Transverse colon (tissue), 4 donors: ENCODE results near the gene RBBP9.

- PRO-cap, result no peak
- RAMPAGE, long total RNA, 4 experiments, result start-site peak on the minus strand in 2 of 4 experiments, at chr20:17660373-17660492 at its widest, 837 to 849 reads per replicate
Measured at GRCh38 chr20:17659423-17660532, 22.3 kb downstream of the RRBP1 start.

- PRO-cap, result unidirectional peak, minus-strand start at chr20:17684120; unidirectional peak, minus-strand start at chr20:17684162; bidirectional peak, plus-strand start at chr20:17684294, minus-strand start at chr20:17684162; bidirectional peak, plus-strand start at chr20:17684530, minus-strand start at chr20:17684356
- RAMPAGE, long total RNA, 4 experiments, result no peak in any of the 4 experiments
Measured at GRCh38 chr20:17683981-17684664, 2.1 kb upstream of the RRBP1 start.

- PRO-cap, result no peak
- RAMPAGE, long total RNA, 4 experiments, result no peak in any of the 4 experiments
Measured at GRCh38 chr20:17882464-17882917, 86.1 kb downstream of the SNX5 start.

DNA sequence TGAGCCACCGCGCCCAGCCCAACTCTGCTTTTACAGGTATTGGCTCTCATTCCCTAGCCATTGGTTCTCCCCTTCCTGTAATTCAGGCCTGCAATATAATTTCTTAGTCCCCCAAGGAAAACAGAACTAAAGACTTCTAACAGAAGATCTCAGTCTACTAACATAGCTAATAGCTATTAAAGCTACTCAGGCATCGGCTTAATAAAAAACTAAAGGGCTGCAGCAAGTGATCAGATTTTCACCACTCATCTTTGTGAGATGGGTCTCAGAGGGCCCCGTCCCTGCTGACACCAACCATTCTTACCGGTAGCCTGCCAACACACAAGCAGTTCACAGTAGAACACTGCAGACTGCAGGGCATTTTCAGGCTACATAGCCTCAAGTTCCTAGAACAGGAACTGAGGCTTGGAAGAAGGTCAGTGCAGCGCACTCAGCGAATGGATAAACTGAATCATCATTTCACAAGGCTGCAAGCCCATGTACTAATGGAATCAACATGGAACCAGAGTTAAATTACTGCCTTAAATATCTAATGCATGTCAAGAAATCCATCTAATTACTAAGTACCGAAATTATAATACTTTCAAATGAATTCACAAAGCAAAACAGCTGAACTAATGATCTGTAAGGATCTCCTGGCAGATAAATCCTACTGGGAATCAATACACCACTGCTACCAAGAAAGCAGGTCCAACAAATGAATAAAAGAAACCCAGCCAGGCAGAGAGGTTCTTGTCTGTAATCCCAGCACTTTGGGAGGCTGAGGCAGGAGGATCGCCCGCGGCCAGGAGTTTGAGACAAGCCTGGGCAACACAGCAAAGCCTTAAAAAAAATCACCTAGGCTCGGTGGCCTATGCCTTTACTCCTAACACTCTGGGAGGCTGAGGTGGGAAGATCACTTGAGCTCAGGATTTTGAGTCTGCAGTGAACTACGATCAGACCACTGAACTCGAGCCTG is 5.8 kb downstream of the SNX5 start:
- PRO-cap, result bidirectional peak, plus-strand start at position 401 of the sequence, minus-strand start at position 345 of the sequence
- RAMPAGE, long total RNA, 4 experiments, result start-site peak on the minus strand in 4 of 4 experiments, centred at positions 426 to 427 of the sequence, 1,170 to 7,974 reads per replicate

DNA sequence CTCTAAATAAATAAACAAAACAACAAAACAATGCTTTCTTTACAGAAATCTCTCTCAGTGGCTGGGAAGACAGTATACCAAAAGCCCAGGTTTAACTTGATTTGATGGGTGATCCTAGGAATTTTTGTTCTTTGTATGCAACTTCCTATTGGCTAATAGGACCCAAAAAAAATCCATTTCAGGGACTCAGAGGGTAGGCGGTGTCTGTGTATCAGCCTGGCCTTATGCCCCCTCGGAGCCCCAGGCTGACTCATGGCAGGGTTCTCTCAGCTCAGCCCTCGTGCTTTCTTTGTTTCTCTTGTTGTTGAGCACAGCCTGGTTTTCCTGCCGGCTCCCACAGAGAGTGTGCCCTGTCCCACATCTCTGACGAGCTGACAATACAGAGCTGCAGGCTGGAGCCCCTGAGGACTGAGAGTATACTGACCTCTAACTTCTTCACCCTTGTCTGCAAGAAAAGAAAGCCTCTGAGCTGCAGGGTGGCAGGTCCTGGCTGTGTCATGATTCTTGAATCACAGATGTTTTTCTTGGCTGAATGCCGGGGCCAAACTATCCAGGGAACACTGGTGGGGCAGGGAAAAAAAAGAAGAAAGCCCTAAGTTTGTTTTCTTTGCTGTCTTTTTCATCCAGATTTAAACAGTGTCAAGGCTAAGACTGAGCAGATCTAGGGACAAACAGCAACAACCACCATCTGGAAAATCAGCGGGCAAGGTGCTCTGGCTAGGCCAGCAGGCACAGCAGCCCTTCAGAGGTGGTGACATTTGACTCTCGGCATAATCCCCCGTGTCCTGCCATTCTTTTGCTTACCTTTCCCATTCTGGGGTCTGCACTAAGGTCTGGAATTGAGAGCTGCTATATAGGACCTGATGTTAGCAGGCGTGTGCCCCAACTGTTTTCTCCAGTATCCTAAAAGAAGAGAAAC is 63.3 kb upstream of the ZNF133 start:
- PRO-cap, result no peak
- RAMPAGE, long total RNA, 4 experiments, result no peak in any of the 4 experiments

DNA sequence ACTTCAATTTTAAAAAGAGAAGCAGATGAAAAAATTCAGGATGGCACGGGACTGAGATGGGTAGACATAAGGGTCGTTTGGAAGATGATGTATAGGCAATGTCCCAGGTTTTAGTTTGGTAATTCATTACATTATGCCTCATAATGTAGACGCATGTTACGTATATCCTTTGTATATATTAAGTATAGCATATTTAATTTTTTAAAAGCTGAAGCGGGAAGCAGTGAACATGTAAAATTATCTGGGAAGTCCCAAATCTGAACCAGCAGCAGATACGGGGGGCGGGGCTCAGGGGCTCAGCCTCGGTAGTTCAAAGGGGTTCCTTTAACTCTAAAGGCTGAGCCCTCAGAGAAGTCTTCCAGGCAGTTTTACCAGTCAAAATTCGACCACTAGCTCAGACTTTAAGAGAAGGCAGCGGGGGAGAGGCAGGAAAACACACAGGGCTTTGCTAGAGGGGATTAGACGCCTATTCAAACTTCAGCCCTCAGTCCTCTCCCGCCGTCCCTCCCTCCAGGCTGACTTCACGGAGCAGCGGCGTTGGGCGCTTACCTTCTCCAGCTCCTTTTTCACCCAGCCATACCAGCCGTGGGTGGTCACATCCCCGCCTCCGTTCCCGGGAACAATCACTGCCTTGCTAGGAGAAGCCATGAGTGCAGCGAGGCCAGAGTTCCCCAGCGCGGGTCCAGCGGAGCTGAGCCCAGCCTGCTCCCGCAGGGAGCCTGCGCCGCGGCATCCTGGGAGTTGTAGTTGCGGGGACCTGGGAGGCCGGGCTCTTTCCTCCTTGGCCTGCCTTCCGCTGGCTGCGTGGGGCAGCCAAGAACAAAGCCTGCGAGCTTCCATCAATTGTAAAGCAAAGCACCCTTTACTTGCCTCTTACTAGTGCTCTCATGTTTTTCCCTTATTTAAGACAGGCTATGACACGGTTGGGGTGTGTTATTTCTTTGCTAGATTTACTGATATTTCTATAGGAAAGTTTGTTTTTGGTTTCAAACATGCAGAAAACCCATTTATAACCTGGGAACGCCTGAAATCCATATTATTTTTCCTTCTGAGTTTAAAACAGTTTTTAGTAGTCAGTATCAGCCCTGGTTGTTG is at the start of gene RBBP9:
TSS of gene RBBP9 (minus strand) at position 706 of the 1,095 bp plus-strand sequence.
- PRO-cap, result unidirectional peak, minus-strand start at position 736 of the sequence
- RAMPAGE, long total RNA, 4 experiments, result start-site peak on the minus strand in 4 of 4 experiments, centred at positions 659 to 700 of the sequence, 20 to 164 reads per replicate

DNA sequence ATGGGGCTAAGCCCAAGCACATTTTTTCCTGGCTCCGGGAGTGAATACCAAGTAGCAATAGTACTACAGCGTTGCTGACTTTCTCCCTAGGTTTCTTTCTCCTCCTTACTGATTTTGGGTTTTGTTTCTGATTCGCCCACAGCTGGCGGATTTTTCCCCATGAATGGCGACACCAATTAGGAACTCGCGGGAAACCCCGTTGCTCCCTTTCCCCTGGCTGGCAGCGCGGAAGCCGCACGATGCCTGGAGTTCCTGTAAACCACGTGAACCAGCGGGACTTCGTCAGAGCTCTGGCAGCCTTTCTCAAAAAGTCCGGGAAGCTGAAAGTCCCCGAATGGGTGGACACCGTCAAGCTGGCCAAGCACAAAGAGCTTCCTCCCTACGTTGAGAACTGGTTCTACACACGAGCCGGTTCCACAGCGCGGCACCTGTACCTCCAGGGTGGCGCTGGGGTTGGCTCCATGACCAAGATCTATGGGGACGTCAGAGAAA is 3.3 kb upstream of the SEC23B start:
- PRO-cap, result no peak
- RAMPAGE, long total RNA, 4 experiments, result no peak in any of the 4 experiments

DNA sequence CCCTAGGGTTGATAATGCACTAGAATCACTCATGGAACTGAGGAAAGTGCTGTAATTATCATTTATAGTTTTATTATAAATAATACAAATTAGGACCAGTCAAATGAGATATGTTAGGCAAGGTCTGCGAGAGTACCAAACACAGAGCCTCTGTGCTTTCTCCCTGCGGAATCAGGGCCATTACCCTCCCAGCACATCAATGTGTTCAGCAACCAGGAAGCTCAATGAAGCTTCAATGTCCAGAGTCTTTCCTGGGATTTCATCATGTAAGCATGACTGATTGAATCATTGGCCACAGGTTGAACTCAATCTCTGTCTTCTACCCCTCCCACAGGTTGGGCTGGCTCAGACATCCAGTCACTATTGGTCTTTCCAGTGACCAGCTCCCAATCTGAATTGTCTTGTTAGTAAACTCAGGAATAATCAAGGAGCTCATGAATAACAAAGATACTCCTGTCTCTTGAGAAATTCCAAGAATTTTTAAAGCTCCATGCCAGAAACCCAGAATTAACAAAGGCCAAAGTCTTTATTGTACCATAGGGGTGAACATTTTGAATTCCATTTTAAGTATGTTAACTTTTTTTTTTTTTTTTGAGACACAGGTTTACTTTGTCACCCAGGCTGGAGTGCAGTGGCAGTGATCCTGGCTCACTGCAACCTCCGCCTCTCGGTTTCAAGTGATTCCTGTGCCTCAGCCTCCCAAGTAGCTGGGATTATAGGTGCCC is 2.7 kb upstream of the DTD1 start:
- PRO-cap, result no peak
- RAMPAGE, long total RNA, 4 experiments, result no peak in any of the 4 experiments

GRCh38 chr20:18739530-18739792 is 74.1 kb upstream of the SCP2D1 start:
- PRO-cap, result no peak
- RAMPAGE, long total RNA, 4 experiments, result no peak in any of the 4 experiments

DNA sequence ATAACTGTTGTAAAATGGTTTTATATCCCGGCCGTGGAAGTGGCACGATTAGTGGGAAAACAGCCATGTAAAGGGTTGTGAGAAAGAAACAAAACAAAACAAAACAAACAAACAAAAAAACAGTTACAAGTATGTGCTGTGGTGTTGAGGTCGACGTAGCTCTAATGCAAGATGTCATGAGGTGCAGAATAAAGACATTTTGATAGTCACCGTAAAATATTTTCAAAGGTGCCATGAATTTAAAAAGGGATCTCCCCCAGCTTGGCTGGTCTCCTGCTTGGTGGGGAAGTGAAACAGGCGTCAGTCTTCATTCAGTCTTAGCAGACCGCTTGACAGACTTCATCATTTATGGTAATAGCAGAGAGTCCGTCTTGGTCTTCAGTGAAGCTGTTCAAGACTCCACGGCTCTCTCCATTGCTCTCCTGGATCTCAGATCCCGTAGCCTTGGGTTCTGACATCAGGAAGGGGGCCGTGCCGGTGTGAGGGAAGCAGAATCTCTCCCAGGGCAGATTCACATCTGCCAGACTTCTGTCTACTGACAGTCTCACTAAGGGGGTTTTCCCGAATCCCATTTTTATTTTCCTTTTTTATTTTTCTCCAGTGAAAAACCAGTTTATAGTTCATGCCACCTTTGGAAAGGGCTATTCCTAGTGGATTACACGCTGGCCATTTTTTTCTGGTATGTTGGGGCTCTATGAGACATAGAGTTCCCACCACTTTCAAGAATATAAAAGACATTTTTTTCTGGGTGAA is 1.6 kb downstream of the SLC24A3 start:
- PRO-cap, result no peak
- RAMPAGE, long total RNA, 4 experiments, result no peak in any of the 4 experiments

DNA sequence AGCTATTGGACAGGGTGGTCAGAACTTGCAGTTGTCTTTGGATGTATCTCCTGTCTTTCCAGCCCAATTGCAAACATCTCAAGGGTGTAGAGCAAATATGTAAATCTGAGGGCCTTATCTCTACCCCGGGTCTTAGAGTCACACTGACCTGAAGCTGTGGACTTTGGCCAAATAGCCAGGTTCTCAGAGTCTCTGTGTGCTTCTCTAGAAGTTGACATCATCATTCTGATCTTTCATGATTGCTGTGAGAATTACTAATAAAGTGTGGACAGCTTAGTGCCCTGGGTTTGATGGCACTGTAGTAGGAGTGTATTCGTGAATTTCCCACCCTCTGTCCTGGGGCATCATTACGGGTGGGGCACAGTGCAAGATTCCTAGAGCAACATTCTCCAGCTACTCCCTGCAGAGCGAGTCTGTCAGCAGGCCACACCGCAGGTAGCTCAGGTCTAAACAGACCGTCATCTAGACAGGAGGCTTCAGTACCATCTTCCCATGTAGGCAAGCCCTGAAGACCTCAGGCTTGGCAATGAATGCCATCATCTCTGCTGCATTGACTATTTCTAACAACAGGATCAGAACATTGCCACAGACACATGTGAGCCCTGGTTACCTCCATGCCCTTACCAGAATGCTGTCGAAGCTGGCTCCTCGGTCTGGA is 71.2 kb downstream of the SLC24A3 start:
- PRO-cap, result no peak
- RAMPAGE, long total RNA, 4 experiments, result no peak in any of the 4 experiments

DNA sequence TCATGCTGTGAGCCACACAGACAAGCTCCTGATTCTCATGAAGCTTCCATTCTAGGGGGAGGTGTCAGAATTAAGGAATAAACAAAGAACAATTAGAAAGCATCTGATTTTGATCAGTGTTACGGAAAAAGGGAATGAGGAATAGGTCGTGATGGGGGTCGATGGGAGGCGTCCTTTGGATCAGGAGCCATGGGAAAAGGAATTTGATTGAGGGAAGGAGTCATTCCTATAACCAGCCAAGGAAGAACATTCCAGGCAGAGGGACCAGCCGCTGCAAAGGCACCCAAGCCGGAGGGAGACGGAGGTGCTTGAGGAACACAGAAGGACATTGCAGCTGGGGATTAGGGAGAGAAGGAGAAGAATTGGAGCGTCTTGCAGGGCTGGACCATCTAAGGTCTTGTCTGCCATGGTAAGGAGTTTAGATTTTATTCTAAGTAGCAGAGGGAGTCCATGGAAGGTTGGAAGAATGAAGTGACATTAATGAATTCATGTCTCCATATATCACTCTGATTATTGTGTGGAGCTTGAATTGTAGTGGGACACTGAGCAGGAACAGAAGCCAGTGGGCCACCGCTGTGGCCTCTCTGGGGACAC is 119.4 kb downstream of the SLC24A3 start:
- PRO-cap, result no peak
- RAMPAGE, long total RNA, 4 experiments, result no peak in any of the 4 experiments

GRCh38 chr20:19406522-19407112 is 194.2 kb downstream of the SLC24A3 start:
- PRO-cap, result no peak
- RAMPAGE, long total RNA, 4 experiments, result no peak in any of the 4 experiments

- PRO-cap, result no peak
- RAMPAGE, long total RNA, 4 experiments, result no peak in any of the 4 experiments
Measured at GRCh38 chr20:19407703-19408114, 195.3 kb downstream of the SLC24A3 start.

- PRO-cap, result no peak
- RAMPAGE, long total RNA, 4 experiments, result no peak in any of the 4 experiments
Measured at GRCh38 chr20:19701261-19701914, 56.7 kb upstream of the RIN2 start.

- PRO-cap, result no peak
- RAMPAGE, long total RNA, 4 experiments, result no peak in any of the 4 experiments
Measured at GRCh38 chr20:19756887-19757154, 1.2 kb upstream of the RIN2 start.

DNA sequence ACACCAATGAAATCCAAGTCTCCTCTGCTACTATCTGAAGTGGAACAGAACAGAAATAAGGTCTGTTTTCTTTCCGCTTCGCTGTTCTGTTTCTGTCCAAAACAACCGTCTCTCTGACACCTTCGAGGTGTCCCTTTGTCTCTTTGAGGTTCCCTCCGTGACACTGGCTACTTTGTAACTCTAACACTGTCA is 1.0 kb upstream of the RIN2 start:
- PRO-cap, result no peak
- RAMPAGE, long total RNA, 4 experiments, result no peak in any of the 4 experiments

- PRO-cap, result no peak
- RAMPAGE, long total RNA, 4 experiments, result no peak in any of the 4 experiments
Measured at GRCh38 chr20:19816867-19817577, 59.0 kb downstream of the RIN2 start.

DNA sequence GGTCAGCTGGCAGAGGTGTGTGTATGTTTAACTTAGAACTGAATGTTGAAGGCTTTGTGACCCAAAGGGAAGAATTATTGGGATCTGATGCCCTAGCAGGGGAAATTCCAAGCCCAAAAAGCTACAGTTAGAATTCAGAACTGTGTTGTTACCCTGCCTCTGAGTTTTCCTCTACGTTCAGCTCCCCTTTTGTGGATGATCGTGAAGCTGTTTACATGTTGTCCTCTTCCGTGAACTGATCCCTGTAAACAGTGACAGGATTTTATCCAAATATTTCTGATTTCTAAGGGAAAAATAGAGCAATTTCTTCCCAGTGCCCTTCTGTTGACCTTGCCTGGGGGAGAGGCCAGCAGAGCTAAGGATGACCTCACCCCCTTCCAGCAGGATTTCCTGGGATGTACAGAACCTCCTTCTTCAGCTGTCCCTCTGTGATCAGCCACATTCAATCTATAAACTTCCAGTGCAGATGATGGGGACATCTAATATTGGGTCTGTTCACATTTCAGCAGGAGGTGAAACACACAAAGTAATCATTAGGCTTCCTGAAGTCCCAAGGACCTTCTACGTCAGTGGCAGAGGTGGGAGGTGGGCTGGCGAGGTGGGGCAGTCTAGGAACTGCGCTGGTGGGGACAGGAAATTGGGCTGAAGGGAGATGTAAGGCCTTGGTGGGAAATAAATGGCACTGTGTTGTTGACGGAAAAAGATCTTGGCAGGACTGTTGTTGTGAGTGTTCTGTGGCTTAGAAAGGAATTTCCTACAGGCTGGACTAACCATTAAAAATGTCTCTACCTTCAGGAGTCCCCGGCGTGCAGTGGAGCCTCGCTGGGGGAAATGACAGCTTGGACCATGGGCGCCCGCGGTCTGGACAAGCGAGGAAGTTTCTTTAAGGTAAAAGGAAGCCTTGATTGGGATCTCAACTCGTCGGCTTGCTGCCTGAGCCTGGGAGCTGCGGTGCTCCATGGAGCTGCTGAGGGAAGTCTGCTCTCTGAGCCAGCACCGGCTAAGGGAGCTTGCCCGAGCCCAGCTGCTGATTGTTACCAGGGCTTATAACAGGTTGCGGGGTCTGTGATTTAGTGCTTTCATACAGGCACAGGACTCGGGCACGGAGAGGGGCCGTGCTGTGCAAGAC is 128.0 kb upstream of the NAA20 start:
- PRO-cap, result bidirectional peak, plus-strand start at position 383 of the sequence, minus-strand start at position 168 of the sequence
- RAMPAGE, long total RNA, 4 experiments, result start-site peak on the plus strand in 3 of 4 experiments, centred at positions 430 to 842 of the sequence, 11 to 48 reads per replicate

- PRO-cap, result bidirectional peak, plus-strand start at chr20:19935129, minus-strand start at chr20:19935077; bidirectional peak, plus-strand start at chr20:19935458, minus-strand start at chr20:19935295
- RAMPAGE, long total RNA, 4 experiments, result start-site peak on the plus strand in 2 of 4 experiments, at chr20:19935102-19935126 at its widest, 19 to 43 reads per replicate; start-site peak on the minus strand in 1 of 4 experiments, at chr20:19935025-19935062 at its widest, 5 reads per replicate
Measured at GRCh38 chr20:19934699-19935629, 82.2 kb upstream of the NAA20 start.